Neural cell (in vitro differentiated cells): ENCODE data around the genes TELO2, JPT2 and FAHD1.

DNA sequence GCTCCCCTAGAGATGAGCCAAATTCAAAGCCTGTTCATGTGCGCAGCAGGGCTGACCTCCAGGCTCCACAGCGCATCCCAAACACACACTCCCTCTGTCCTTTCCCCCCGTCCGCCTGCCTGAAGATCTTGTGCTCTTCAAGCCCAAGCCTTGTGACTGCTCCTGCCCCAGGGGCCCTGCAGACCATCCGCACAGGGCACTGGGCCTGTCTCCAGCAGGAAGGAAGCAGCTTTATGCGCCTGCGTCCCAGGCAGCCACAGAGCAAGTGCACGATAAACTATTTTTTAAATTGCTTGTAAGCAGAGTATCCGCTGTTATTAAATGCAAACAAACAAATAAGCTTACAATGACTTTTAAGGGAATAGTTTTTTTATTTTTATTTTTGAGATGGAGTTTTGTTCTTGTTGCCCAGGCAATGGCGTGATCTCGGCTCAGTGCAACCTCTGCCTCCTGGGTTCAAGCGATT lies 2.9 kb downstream of the CLCN7 start:
- RAMPAGE, long total RNA = no peak

DNA sequence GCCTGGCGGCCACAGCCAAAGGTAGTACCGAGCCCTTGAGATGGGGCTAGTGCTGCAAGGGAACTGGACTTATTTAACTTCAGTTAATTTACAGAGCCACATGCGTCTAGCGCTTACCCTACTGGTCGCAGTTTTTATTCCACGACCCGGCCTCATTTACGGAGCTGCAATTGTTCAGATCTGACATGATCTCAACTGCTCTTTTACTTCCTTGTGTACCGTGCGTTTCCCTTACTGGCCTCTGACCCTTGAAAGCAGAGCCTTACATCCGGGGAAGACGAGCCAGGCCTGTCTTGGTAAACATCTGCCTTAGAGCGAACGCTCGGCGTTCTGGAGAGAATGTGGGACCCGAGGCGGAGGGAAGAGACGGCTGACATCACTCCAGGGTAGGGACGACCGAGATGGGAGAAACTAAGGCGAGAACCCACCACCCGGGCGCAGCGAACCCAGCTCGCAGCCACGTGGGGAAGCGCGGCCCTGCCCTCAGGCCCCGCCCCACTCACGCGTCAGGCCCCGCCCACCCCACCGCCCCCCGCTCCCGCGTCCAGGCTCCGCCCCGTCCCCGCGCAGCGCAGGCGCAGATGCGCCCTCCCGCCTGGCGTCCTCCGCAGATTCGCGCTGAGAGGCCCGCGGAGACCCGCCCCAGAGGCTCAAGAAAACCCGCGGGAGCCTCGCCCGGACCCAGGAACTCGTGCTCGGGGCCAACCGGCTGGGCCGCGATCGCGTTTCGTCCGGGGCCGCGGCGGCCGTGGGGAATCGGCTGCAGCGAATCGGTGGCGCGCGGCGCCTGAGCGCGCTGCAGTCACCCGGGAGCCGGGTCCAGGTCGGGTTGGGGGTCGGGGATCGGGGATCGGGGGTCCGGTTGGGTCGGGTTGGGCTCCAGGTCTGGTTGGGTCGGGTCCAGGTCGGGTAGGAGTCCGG lies at the start of gene TELO2:
TSS of gene TELO2 (plus strand) at position 578 of the 921 bp plus-strand sequence.
- RAMPAGE, long total RNA = no peak

DNA sequence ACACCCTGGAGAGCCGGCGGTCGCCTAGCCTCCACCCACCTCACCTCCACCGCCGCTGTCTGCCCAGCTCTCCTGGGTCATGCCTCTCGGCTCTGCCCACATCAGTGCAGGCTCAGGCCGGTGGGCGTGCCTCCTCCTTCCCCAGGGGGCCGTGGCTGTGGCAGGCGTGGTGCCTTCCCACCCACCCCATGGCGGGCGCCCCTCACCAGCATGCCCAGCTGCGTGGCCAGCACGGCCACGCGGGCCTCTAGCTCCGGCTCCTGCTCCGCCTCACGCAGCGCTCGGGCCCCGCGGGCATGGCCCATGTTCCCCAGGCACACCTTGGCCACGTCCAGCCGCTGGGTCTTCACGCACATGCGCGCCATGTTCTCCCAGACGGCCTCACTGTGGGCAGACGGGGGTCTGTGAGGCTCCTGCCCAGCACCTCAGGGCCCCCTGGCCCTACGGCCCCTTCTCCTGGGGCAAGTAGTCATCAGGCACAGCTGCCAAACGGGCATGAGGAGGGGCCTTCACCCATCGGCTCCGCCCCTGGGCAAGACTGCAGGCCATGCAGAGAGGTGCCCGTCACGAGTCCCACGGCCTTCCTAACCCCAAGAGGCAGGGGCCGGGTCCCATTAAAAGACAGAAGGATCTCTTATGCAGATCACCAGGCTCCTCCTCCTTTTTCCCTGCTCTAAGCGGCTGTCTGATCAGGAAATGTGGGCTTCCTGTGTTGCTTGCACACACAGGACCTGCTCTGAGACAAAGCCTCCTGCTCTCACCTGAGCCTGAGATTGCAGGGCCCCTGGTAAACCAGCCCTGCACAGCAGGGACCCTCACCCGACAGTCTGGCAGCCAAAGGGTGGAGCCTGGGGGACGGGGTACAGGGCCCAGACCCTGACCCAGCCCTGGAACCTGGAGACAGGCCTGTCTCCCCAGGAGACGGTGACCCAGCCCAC lies 6.8 kb upstream of the TMEM204 start:
- RAMPAGE, long total RNA = no peak

DNA sequence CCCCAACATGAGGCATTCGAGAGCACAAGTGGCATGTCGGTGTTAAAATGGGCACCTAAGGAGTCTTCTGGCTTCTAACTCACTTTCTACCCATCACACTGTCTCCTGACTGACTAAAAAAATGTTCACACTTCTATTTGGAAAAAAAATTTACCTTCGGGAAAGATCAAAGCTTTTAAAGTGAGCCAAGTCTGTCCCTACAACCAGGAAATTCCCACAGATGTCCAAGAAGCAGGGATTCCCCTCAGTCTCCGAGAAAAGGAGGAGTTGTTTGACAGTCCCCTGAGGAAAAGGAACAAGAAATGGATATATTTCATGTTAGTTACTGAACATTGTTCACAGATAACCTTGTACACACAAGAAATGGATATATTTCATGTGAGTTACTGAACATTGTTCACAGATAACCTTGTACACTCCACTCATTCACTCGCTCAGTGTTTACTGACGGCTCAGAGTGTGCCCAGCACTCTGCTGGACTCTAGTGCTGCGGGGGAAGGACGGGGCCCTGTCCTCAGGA lies 37.8 kb downstream of the TMEM204 start:
- RAMPAGE, long total RNA = no peak

- RAMPAGE, long total RNA = no peak
These were observed 19.6 kb downstream of the IFT140 start for GRCh38 chr16:1591974-1592869.

DNA sequence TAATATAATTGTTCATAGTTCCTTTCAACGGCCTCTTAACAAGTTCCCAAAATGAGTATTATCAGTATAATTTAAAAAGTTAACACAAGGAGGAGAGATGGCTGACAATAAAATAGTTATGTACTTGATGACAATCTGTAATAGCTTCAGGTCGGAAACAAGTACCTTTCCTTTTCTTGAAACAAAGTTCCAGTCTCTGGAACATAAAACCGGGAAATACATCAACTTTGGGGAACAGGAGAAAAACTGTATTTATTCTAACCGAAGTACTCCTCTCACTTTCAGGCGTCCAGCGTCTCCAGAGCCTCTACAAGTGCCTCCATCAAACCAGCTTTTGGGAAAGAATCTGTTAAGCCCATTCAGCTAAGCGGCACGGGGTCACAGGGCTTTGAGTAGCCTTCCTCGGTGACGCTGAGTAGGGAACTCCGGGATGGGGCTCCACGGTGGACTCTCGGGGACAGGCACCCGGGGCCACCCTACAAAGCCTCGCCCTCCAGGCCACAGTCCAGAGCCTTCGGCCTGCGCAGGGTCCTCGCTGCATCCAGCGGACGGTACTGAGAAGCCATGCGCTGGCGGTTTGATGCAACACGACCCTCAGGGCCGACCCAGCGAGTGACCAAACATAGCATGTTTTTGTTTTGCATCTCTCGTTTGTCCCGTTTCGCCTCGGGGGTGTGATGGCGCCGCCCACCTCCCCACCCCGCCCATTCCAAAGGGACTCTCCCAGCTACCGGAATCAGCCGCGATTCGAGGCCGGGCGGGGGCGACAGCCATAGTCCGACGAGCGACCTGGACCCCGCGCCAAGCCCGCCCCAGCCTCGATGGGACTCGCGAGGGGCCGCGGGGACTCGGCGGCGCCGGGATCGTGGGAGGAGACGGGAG lies 1.9 kb downstream of the IFT140 start:
- RAMPAGE, long total RNA = no peak

DNA sequence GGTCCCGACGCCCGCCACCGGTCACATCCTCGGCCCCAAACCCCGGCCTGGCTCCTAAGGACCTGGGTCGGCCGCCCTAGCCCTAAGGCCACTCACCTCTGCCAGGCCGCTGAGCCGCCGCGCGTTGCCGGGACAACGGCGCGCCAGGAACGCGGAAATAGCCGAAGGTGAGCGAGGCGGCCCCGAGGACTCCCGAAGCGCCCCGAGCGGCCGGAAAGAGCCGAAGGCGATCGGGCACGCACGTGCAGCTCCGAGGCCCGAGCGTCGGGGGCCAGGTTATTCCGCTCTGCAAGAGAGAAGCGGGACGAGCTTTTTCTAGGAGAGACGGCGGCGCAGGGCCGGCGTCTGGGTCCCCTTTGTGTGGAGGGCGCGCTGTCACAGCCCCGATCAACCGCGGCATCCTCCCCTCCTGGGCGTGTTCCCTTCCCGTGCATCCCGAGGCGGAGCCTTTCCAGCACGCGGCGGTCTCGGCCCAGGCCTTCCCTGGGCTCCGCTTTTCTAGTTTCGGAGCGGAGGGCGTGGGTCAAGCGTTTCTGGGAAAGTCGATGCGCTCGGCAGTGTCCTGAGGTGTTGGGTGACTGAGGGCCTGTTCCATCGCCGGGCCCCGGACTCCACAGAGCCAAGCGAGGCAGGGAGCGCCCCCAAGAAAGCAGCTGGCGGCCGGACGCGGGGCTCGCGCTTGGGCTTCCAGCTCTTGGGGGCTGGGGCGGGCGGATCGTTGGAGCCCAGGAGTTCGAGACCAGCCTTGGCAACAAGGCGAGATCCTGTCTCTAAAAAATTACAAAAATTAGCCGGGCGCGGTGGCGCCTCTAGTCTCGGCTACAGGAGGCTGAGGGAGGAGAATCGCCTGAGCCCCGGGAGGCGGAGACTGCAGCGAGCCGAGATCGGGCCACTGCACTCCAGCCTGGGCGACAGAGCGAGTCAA lies 1.0 kb downstream of the IFT140 start:
- RAMPAGE, long total RNA = no peak

GRCh38 chr16:1612733-1613199 lies 606 bp downstream of the CRAMP1 start:
- RAMPAGE, long total RNA = no peak

DNA sequence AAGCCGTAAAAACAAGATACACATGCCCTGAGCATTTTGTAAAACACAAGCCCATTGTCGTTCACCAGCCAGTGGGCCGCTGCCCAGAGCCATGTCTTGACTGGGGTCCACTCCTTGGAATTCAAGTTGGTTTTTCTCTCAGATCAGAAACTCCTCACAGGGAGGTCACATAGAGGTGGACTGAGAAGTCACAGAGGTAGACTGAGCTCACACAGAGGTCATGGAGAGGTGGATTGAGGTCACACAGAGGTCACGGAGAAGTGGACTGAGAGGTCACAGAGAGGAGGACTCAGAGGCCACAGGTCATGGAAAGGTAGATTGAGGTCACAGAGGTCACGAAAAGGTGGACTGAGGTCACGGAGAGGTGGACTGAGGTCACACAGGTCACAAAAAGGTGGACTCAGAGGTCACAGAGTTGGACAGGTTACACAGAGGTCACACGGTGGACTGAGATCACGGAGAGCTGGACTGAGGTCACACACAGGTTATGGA lies 27.2 kb upstream of the JPT2 start:
- RAMPAGE, long total RNA = no peak

DNA sequence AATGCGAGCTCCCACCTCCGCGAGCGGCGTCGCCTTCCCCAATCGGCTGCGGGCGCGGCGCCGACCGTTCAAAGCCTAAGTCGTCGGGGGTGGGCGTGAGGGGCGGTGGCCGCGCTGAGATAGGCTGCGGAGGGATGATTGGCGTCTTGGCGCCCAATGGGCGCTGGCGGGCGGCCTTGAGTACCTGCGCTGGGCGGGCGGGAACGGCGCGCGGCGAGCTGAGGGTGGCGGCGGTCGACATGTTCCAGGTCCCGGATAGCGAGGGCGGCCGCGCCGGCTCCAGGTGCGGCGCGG lies at the start of gene JPT2:
TSS of gene JPT2 (plus strand) at position 206 of the 294 bp plus-strand sequence.
- RAMPAGE, long total RNA = start-site peak on the plus strand centred at position 227 of the sequence, 44 bp wide, 1,128 and 2,266 reads in 2 replicates

GRCh38 chr16:1700285-1701079 lies 5.5 kb upstream of the MAPK8IP3 start:
- RAMPAGE, long total RNA = no peak

DNA sequence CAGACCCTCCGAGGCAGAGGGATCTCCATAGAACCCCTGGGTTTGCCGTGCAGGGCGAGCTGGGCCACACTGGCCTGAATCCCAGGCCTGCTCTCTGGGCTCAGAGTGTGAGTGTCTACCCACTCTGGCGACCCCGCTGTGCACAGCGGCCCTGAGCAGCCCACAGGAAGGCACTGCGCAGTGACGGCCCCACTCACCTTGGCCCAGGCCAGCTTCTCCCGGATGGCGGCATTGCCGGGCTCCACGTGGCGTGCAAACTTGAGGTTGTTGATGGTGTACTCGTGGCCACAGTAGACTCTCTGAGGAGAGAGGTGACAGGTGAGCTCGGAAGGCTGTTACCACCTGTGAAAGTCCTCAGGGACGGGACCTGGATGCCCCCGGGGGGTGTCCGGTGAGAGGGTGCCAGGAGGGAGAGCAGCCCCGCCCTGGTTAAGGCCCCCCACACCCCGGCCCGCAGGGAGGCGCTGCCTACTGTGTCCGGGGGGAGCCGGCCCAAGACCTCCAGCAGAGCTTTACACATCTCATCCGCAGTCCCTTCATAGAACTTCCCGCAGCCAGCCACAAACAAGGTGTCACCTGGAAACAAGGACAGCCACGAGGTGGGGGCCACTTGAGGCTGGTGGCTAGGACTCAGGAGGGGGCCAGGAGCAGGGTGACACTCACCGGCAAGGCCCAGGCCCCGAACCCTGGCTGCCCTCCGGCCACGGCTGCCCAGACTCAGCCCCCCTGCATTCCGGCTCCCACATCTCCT lies 9.8 kb downstream of the HAGH start:
- RAMPAGE, long total RNA = no peak

- RAMPAGE, long total RNA = start-site peak on the plus strand at chr16:1827219-1827225, 182 and 129 reads in 2 replicates
These were observed at the start of gene FAHD1 for GRCh38 chr16:1827031-1828073. FAHD1 (plus strand) TSS chr16:1827206.

GRCh38 chr16:1960649-1961378 lies 1.5 kb downstream of the NDUFB10 start:
- RAMPAGE, long total RNA = no peak

DNA sequence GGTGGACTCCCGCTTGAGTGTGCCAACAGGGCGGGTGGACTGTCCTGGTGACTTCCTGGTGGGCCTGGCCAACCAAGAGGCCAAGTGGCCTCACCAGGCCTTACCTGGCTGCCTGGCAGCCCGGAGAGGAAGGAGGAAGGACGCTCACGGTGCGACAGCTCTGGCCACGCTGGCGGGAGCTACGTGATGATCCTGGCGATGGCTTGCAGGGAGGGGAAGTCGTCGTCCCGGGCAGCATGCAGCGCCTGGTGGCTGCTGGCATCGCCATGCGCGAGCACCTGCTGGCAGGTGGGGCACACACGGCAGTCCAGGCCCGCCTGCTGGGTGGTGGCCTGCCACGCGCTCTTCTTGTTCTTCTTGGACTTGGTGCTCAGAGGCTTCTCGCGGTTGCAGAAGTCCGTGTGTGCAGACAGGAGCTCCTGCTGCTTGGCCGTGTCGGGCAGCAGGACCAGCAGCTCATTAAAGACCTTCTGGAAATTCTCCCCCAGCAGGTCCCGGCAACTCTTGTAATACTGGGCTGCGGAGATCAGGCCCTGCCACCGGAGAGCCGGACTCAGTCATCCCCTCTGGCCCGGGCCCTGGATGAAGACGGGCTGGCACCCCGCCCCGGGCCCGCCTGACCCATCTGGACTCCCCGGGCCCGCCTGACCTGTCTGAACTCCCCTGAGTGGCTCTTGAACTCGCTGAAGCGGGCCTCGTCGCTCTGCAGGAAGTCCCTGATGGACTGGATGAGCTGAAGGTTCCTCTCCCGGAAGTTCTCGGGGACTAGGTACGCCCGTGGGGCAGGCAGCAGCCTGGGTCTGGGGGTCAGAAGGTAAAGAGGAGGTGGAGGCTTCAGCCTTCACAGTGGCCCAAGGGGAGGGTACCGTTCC lies 8.5 kb downstream of the SYNGR3 start:
- RAMPAGE, long total RNA = no peak

DNA sequence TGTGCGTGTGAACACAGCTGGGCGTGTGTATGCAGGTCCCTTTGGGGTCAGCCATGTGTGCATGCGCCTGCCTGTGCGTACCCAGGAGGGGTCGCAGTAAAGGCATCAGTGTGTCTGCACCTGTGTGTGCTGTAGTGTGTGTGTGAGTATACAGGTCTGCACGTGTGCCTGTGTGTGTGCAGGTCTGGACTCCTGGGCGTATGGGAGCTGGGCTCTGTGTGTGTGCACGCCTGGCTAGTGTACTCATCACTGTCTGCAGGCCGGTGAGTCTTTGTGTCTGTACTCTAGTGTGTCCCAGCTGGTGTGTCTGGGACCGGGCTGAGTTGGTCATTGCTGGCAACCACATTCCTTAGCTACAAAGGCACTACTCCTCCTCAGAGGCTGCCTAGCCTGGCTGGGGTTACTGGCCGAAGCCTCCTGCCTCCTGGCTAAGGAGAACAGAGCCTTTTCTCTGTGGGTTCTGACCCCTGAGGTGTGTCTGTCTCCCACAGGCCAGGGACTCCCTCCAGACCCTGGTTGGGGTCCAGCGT lies 933 bp downstream of the NHERF2 start:
- RAMPAGE, long total RNA = no peak

GRCh38 chr16:2043700-2044489 lies 3.7 kb downstream of the NTHL1 start:
- RAMPAGE, long total RNA = no peak

GRCh38 chr16:2087904-2088867 lies 40.4 kb downstream of the TSC2 start:
- RAMPAGE, long total RNA = no peak

DNA sequence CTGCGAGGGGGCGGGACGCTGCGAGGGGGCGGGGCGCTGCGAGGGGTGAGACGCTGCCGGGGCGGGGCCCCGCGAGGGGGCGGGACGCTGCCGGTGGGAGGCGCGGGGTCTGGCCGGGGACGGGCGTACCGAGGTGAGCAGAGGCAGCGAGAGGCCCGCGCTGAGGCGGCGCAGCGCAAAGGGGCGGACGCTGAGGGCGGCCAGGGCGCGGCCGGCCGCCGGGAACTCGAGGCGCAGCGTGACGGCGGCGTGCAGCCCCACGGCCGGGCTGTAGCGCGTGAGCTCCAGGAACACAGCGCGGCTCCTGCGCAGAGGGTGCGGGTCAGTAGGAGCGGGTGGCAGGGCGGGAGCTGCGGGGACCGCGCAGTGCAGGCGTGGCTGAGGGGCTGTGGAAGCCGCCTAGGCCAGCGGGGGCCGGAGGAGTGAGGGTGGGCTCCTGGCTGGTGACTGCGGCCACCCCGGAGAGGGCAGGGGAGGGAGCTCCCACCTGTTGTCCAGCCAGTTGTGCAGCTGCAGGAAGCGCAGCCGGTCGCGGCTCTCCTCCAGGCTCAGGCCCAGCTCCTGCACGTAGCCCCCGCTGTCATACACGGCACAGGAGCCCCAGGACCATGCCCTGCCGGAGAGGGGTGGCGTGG lies 43.6 kb downstream of the TSC2 start:
- RAMPAGE, long total RNA = no peak

GRCh38 chr16:2124148-2124583 lies 11.5 kb downstream of the PKD1 start:
- RAMPAGE, long total RNA = no peak